ENCODE measurements around a stretch of chr7.

DNA sequence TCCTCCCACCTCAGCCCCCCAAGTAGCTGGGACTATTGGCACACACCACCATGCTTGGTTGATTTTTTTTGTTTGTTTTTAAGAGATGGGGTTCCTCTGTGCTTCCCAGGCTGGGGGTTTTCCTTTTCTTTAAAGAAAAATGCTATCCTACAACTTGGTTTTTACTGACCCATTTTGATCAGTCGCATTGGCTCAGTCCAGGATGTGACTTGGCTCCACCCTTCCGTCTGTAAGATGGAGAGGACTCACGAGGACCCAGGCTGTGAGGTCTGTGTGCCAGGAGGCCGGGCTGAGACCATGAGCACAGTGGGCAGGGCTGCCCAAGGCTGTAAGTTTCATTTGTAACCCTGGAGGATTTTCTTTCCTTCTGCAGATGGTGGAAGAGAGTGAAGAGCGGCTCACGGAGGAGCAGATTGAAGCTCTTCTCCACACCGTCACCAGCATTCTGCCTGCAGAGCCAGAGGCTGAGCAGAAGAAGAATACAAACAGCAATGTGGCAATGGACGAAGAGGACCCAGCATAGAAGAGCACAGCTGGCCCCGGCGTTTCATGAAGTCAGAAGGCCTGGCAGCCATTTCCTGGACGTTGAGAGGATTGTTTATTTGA is 37.3 kb downstream of the CRCP start:
- PRO-cap, result bidirectional peak, plus-strand start at position 375 of the sequence, minus-strand start at position 211 of the sequence; unidirectional peak, minus-strand start at position 447 of the sequence; unidirectional peak, minus-strand start at position 451 of the sequence
- RAMPAGE, long total RNA, 4 experiments, result no peak in any of the 4 experiments

- PRO-cap, result no peak
- RAMPAGE, long total RNA, 4 experiments, result no peak in any of the 4 experiments
Measured at GRCh38 chr7:66152441-66153373, 38.1 kb downstream of the CRCP start.

- PRO-cap, result unidirectional peak, minus-strand start at chr7:66188054
- RAMPAGE, long total RNA, 4 experiments, result no peak in any of the 4 experiments
Measured at GRCh38 chr7:66187978-66188338, 17.2 kb upstream of the TPST1 start.

DNA sequence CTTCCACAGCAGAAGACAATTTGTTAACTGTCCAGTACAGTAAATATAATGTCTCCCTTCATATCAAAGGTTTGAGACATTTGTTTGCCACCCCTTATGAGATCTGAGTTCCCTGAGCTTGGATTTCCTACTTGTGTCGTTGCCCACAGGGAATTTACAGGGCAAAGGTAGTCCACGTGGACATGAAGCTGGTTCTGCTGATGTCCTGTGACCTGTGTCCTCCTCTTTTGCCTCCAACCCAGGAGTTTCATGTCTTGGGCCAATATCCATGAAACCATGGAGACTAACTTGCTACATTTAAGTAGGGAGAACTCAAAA is 172.3 kb upstream of the KCTD7 start:
- PRO-cap, result no peak
- RAMPAGE, long total RNA, 4 experiments, result no peak in any of the 4 experiments

- PRO-cap, result no peak
- RAMPAGE, long total RNA, 4 experiments, result no peak in any of the 4 experiments
Measured at GRCh38 chr7:66845222-66845613, 75.8 kb upstream of the TMEM248 start.

- PRO-cap, result no peak
- RAMPAGE, long total RNA, 4 experiments, result no peak in any of the 4 experiments
Measured at GRCh38 chr7:66992566-66992870, 2.9 kb downstream of the SBDS start.

DNA sequence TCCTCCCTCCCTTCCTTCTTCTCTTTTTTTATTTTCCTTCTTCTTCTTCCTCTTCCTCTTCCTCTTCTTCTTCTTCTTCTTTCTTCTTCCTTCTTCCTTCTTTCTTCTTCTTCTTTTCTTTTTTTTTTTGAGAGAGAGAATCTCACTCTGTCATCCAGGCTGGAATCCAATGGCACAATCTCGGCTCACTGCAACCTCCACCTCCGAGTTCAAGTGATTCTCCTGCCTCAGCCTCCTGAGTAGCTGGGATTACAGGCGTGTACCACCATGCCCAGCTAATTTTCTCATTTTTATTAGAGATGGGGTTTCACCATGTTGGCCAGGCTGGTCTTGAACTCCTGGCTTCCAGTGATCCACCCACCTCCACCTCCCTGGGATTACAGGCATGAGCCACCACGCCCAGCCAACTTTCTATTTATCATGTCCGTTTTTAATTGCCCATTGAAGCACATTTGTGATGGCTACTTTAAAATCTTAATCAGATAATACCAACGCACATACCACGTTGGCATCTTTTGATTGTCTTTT is 72.2 kb upstream of the SPDYE21 start:
- PRO-cap, result no peak
- RAMPAGE, long total RNA, 4 experiments, result no peak in any of the 4 experiments

DNA sequence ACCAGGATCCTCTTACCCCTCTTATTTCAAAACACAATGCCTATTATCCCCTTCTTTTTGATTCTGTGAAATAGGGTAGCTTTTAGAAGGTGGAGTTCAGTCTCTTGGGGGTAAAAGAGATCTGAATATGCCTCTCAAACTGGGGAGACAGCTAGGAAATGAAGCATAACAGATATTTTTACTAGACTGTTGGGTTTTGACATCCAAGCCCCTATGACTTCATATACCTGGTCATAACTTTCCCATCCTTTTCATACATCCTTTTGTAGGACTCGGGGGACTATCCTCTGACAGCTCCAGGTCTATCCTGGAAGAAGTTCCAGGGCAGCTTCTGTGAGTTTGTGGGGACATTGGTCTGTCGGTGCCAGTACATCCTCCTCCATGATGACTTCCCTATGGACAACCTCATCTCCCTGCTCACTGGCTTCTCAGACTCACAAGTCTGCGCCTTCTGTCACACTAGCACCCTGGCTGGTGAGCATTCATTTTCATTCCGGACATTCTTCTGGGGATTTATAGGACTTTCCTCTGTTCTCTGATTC is 32.0 kb downstream of the SPDYE21 start:
- PRO-cap, result no peak
- RAMPAGE, long total RNA, 4 experiments, result no peak in any of the 4 experiments

DNA sequence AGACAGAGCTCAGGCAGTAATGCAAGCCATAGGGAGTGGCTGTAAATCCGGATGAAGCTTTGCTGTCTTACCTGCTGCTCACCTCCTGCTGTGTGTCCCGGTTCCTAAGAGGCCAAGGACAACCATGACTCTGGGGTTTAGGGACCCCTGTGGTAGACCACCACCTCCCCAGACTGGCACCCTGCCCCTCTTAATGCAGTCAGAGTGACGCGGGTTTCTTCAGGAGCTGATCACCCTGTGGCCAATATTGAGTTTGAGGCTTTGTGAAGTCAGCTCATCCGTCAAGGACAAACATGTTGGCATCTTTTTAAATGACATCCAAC is 777.6 kb upstream of the AUTS2 start:
- PRO-cap, result no peak
- RAMPAGE, long total RNA, 4 experiments, result no peak in any of the 4 experiments

DNA sequence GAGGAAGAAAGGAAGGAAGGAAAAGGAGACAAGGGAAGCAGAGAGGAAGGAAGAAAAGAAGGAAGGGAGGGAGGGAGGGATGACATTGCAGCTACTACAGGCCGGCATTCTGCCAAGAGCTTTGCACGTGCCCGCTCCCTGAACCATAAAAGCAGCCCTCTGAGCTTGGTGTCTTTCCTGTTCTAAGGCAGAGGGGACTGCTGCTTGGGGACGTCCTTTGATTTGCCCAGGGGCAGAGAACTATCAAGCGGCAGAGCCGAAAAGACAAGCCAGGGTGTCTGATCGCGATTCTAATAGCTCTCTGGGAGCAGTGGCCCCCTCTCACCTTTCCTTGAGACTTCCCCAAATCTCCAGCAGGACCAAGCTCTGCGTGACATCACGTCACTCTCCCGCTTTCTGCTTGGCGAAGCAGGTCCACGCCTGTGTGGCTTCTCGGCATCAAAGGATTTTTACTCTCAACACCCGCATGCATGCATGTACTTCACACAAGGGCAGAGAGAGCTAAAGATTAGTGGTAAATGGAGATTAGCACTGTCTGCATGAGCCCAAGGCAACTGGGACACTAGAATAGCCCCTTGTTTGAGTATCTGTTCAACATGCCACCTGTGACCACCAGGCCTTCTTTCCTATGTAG is 167.7 kb upstream of the AUTS2 start:
- PRO-cap, result no peak
- RAMPAGE, long total RNA, 4 experiments, result no peak in any of the 4 experiments

GRCh38 chr7:69598800-69599083 is 467 bp downstream of the AUTS2 start:
- PRO-cap, result no peak
- RAMPAGE, long total RNA, 4 experiments, result no peak in any of the 4 experiments

DNA sequence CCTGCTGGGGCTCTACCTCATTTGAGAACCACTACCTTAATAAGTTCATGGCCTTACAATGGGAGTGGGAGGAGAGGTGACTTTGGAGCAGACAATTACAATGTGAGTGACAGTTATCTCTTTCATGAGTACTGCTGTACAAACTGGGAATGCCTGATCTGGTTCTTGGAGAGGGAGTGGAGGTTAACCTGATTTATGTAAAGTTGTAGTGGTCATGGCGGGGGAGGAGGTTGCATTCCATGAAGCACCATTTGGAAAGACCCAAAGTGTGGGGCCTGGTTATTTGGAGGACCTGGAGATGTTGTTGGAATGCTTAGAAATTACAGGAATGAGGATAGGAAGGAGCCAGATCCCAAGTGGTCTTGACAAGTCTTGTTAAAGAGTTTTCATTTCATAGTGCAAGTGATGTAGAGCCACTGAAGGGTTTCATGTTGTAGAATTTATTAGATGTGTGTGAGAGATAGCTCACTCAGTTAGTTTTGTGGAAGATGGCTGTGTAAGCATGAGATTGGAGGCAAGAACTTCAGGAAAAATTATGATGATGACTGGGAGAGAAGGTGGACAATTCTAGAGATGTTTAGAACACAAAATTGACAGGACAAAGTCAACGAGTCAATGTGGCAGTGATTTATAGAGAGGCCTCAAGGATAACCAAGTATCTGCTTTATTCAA is 559.7 kb downstream of the AUTS2 start:
- PRO-cap, result no peak
- RAMPAGE, long total RNA, 4 experiments, result no peak in any of the 4 experiments

GRCh38 chr7:70416561-70416965 is 715.4 kb upstream of the GALNT17 start:
- PRO-cap, result no peak
- RAMPAGE, long total RNA, 4 experiments, result no peak in any of the 4 experiments

DNA sequence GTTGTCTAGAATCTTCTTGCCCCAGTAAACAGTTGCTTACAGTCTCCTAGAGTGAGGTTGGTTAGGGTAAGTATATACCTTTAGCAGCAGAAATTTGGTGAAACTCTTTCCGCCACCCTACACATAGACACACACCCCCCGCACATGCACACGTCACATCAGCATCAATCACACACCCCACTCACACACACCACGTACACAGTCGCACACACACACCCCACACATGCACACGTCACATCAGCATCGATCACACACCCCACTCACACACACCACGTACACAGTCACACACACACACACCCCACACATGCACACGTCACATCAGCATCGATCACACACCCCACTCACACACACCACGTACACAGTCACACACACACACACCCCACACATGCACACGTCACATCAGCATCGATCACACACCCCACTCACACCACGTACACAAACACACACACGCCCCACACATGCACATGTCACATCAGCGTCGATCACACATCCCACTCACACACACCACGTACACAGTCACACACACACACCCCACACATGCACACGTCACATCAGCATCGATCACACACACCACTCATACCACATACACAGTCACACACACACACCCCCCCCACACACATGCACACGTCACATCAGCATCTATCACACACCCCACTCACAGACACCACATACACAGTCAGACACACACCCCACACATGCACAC is 636.4 kb upstream of the GALNT17 start:
- PRO-cap, result no peak
- RAMPAGE, long total RNA, 4 experiments, result no peak in any of the 4 experiments

DNA sequence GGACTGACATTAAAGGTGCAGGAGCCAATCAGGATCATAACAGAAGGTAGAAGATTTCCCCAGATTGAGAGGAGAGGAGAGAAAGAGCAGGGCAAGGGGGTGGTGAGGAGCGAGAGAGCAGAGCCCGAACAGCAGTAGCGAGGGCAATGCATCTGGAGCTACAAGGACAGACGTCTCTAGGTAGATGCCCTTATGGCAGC is 625.9 kb upstream of the GALNT17 start:
- PRO-cap, result unidirectional peak, plus-strand start at position 113 of the sequence
- RAMPAGE, long total RNA, 4 experiments, result no peak in any of the 4 experiments

DNA sequence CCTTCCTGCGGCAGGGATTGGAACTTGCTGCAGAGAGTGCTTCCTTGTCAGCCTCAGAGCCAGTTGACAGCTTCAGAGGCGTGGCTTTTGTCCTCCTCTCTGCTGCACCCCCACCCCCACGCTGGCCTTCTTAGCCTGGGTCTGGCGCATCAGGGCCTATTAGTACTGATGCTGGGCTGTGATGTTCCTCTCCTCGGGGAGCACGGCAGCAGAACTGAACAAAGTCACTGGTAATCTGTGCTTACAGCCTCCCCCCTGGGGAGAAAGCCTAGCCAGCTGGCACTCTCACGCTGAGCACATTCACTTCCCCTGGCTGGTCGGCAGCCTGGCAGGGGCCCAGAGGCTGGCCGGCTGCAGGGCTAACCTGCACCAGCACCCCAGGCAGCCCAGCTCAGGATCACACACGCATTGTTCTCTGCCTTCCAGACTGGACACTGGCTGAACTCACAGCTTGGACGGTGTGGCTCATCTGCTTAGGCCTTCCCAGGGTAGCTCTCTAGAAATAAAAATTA is 517.4 kb upstream of the GALNT17 start:
- PRO-cap, result unidirectional peak, minus-strand start at position 216 of the sequence; unidirectional peak, minus-strand start at position 220 of the sequence
- RAMPAGE, long total RNA, 4 experiments, result no peak in any of the 4 experiments

GRCh38 chr7:70695386-70695832 is 436.5 kb upstream of the GALNT17 start:
- PRO-cap, result unidirectional peak, minus-strand start at chr7:70695535
- RAMPAGE, long total RNA, 4 experiments, result no peak in any of the 4 experiments

DNA sequence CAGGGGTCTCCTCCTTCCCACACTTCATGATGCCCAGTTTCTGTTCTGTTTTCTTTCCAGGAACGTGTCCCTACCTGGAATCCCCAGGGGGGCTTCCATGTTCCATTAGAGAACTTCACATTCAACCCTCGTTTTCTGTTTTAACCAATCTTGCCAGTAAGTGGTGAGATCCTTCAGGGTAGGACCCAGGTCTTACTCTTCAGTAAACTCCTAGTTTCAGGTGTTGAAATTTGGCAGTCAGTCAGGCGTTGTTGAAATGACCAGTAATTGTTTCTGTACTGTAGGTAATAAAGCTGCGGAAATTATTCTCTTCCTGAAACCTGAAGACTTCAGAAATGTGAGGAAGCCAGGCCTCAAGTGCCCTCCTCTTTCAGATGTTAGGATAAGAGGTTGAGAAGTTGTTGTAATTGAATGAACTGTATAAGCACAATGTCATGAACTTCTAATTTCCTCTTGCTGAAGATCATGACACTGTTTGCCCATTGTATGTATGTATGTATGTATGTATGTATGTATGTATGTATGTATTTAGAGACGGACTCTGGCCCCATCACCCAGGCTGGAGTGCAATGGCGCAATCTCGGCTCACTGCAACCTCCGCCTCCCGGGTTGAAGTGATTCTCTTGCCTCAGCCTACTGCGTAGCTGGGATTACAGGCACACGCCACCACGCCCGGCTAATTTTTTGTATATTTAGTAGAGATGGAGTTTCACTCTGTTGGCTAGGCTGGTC is 402.4 kb upstream of the GALNT17 start:
- PRO-cap, result no peak
- RAMPAGE, long total RNA, 4 experiments, result no peak in any of the 4 experiments

- PRO-cap, result no peak
- RAMPAGE, long total RNA, 4 experiments, result no peak in any of the 4 experiments
Measured at GRCh38 chr7:70762629-70763584, 369.0 kb upstream of the GALNT17 start.

- PRO-cap, result no peak
- RAMPAGE, long total RNA, 4 experiments, result no peak in any of the 4 experiments
Measured at GRCh38 chr7:71394379-71394641, 262.4 kb downstream of the GALNT17 start.

All from esophagus muscularis mucosa (tissue), 4 donors.